Pulmonary artery (tissue), 1 donor: ENCODE measurements around a stretch of chr12.

DNA sequence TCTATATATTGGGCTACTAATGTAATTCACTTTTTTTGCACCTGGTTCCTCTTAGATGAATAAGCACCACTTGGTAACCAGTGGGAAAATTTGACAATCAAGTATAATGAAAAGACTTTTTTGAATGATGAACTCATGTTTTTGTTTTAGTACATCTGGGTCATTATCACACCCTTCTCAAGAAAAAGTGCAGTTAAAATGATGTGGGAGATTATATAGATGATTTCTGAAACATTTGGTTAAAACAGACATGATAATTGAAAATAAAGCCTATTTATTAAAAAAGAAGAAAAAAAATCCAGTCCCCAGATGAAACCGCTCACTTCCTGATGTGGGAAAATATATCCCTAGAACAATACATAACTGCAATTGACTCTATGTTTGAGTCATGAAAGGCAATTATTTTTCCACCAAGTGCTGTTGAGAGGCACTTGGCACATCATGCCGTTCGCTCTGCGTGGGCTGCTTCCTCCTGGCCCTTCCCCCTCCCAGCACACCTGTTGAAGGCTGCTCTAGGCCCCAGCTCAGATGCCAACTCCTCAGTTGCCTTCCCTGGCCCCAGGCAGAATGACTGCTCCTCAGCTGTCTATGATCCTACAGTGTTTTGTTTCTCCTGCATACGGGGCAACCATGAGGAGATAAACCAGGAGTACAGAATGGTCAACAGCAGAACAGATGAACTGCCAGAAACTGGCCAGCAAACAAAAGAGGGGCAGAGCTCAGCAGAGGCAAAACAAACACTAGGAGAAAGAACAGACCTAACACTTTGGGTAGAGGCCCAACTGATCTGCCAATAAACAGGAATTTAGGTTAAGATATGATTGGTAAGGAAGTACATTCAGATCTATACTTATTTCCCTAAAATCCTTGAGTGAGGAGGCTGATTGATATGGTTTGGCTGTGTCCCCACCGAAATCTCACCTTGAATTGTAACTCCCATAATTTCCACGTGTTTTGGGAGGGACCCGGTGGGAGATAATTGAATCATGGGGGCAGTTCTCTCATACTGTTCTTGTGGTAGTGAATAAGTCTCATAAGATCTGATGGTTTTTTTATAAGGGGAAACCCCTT is 58.9 kb downstream of the SLC38A1 start:
- PRO-cap = no peak

DNA sequence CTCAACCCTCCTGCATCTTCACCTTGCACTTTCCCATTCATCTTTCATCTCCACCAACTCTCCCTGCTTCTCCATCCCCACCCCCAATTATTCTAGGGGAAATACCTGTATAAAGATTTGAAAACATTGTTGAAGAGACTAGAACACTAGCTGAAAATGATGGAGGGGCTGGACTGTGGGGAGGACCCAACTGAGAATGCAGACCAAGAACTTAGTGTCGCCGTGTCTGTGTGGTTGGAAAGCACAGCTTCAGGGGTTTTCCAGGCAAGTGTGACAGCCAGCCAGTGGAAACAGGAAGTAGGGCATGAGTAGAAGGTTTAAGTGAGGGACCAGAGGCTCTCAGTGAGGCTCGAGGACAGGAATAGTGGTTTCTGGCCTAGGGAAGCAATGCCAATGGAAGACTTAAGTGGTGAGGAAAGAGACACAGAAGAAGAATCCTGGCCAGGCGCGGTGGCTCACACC is 52.7 kb downstream of the SLC38A1 start:
- PRO-cap = no peak

DNA sequence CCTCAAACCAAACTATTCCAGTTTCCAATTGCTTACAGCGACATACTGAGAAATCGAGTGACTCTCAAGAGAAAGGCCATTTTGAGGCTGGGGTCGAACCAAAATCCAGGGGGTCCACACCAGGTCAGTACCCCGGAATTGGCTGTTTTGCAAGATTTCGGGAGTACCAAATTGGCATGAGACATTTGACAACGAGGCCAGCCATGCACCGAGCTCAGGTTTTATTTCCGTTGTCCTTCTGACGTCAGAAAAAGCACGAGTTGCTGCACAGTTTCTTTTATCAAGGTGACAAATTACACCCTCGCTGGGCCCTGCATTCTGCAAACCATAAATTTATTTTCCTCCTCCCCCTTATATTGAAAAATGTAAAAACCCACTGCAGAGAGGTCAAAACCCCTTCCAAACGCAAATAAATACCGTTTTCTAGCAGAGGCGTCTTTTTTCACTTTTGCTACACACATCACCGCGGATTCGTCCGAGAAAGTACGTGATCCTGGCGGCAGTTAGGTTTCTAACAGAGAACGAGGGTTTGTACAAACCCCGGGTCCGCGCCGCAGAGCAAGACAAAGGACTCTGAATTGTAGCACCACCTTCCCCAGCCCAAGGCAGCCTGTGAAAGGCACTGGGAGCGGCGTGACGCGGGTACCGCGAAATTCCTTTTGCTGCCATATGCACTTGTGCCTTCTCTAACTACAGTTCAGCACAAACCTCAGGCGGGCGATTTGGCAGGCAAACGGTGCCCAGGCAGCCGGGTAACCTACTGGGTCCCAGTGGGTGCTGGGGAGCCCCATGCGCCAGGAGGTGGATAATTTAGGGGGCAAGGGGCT is 1.8 kb downstream of the SLC38A1 start:
- PRO-cap = no peak

DNA sequence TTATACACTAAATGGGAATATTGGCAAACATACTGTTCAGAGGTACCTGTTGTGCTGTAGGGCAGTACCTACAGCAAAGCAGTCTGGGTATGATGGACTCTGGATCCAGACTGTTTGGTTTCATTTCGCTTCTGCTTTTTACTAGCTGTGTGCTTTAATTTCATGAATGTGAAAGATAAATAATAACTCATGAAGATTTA is 17.7 kb upstream of the SLC38A2 start:
- PRO-cap = no peak

GRCh38 chr12:46585765-46586297 is 213.3 kb upstream of the SLC38A2 start:
- PRO-cap = no peak

- PRO-cap = no peak
Observed at GRCh38 chr12:46617007-46617354, 208.8 kb downstream of the SLC38A4 start.

DNA sequence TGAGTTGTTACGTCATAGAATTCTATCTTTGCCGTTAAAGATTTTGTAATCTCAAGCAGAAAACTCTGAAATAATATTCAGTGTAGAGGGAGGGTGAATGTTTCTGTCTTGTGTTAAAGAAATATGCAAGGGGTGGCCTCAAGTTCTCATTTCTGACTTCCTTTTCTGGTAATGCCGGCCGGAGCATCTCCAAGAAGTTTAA is 165.1 kb downstream of the SLC38A4 start:
- PRO-cap = no peak

DNA sequence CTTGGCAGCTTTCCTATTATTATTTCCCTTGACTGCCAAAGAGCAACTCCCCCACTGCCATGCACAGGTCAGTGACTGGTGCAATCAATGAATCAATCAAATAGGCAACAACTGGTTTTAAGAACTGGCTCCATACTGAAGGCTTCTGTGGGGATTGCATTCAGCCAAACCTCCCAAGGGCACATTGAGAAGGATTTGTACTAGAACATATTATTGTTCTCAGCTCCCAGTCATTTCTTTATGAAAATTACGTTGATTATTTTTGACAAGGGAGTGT is 115.3 kb upstream of the PCED1B start:
- PRO-cap = no peak

DNA sequence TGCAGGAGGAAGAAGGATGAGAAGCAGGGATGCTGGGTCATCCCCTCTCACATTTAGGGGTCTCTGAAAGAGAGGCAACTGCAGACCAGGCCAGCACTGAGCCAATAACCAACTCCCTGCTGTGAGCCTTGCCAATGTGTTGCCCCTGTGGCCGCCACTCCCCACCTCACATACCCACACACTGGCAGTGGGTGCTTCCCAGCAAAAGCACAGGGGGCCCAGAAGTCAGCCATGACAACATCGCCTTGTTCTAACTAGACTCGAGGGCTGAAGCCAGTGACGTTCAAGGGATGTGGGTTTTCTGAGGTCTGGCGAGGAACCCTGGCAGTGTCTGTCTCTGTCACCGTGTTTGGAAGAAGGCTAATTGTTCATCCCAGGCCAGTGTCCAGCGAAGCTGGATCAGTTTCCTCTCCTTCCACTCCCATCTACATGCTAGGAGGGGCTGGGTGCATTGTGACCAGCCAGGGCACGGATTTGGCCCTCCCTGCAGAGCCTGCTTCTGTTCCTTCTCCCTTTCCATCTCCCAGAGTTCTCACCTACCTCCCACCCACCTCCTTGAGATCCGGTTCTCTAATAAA is 311.8 kb upstream of the AMIGO2 start:
- PRO-cap = no peak

- PRO-cap = no peak
Observed at GRCh38 chr12:47749063-47749569, 9.6 kb downstream of the RAPGEF3 start.

DNA sequence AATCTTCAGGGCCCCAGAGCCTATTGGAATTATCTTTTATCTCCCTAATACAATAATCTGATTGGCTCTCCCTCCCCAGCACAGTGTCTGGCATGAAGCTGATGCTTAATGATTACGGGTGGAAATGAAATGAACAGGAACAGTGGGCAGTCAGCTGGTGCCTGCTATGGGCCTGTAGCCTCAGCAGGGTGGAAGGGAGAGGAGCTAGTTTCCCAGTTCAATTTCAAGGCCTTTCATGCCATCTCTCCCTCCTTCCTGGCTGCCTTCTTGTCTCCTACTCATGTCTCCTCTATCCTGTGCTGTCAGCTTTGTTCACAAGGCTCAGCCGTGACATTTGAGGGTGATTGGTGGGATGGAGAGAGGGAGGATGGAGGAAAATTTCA is 4.3 kb upstream of the RAPGEF3 start:
- PRO-cap = no peak

- PRO-cap = no peak
Observed at GRCh38 chr12:47801108-47801959, 18.4 kb downstream of the HDAC7 start.

DNA sequence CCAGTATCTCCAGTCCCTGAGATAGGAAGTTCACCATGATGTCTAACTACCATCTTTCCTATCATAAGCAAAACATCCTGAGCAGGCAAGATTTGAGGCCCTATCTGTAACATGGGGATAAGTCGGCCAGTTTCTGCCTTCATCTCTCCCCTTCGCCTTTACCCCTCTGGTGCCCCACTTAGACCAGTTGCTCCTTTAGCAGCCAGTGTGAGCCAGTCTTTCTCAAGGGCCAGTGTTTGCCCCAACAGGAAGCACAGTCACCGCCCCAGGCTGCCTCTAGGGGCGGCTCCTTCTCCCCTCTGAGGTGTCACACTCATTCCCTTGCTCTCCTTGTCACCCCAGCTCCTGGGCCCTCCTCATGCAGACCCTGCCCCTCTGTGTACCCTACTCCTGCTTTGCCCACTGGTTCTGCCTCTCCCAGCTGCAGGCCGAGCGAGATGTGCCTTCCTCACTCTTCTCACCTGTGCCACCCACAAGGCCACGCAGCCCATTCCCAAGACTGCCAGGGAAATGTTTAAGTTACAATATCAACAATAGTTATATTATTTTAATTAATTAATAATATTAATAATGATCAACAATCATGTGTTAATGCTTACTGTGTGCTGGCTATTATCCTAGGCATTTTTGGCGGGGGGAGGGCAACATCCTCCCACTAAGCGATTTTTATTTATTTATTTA is 10.7 kb downstream of the HDAC7 start:
- PRO-cap = no peak

GRCh38 chr12:47819524-47819630 is 326 bp downstream of the HDAC7 start:
- PRO-cap = no peak

- PRO-cap = bidirectional peak, plus-strand start at chr12:47820815, minus-strand start at chr12:47820692
Observed at GRCh38 chr12:47820399-47820955, 774 bp upstream of the HDAC7 start.

- PRO-cap = no peak
Observed at GRCh38 chr12:47822259-47823012, 2.7 kb upstream of the HDAC7 start.

- PRO-cap = no peak
Observed at GRCh38 chr12:47842245-47842703, 22.6 kb upstream of the HDAC7 start.

DNA sequence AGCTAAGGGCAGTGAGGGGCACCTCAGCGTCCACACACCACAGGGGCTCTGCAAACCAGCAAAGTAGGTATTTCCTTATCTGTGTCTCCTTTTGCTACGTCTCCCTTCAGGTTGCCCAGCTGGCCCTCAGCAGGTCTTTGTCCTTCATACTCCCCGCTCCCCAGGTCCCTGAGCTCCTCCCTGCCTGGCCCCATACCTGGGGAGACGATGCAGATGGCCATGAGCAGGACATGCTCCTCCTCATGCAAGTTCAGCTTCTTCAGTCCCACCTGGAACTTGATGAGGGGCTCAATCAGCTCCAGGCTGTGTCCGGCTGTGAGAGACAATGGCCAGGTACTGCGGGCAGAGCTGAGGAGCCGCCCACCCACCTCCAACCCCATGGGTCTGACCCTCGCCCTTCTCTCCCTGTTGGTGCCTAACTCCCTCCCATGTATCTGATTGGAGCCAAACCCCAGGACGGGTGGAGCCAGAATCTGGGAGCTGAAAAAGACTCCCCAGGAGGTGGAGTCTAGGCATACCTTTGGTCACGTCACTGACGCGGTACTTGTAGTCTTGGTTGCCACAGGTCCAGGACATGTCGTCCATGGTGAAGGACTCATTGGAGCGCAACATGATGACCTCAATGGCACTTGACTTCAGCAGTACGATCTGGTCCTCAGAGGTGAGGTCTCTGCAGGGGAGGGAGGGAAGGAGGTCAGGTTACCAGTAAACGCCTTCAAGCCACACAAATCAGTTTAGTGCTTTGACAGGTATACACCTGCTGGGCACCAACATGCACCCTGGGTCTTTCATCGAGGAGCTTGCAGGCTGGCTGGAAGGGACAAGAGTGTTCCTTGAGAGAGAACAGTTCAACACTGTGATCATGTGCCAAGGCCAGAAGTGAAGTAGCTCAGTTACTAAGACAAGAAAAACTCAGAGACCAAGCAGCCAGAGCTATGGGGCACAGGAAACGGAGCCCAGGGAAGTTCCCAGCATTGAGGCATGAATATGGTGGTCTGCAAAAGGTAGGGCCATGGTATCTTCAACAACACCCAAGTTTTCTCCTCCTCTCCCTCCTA is 26.8 kb upstream of the HDAC7 start:
- PRO-cap = no peak

GRCh38 chr12:47858665-47859350 is 39.1 kb upstream of the HDAC7 start:
- PRO-cap = no peak

- PRO-cap = no peak
Observed at GRCh38 chr12:47988264-47988922, 15.9 kb downstream of the COL2A1 start.